ENCODE measurements around the genes TTYH3 and AMZ1.

DNA sequence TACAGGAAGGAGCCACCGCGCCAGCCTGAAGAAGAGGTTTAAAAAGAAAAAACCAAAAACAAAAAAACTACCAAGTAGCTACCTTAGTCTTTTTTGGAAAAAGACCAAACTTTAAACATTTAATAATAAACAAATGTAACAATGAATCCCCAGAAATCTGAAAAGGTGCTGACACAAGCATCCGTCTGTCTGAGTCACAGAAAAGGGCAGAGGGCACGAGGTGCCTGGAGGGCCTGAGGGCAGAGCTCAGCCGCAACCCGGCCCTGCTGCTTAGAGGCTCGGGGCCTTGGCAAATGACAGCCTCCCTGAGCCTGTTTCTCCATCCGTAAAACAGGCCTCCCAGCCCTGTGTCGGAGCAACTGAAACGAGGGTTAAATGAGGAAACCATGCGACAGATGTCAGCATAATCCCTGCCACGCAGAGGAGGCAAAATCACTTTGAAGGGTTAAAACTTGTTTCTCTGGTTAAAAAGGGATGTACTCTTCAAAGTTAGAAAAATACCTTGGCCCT, 24.8 kb downstream of the NUDT1 start:
- CAGE, long polyA plus RNA: no peak
- RRBS: no CpG with 5 or more reads among the region's 12 CpGs

DNA sequence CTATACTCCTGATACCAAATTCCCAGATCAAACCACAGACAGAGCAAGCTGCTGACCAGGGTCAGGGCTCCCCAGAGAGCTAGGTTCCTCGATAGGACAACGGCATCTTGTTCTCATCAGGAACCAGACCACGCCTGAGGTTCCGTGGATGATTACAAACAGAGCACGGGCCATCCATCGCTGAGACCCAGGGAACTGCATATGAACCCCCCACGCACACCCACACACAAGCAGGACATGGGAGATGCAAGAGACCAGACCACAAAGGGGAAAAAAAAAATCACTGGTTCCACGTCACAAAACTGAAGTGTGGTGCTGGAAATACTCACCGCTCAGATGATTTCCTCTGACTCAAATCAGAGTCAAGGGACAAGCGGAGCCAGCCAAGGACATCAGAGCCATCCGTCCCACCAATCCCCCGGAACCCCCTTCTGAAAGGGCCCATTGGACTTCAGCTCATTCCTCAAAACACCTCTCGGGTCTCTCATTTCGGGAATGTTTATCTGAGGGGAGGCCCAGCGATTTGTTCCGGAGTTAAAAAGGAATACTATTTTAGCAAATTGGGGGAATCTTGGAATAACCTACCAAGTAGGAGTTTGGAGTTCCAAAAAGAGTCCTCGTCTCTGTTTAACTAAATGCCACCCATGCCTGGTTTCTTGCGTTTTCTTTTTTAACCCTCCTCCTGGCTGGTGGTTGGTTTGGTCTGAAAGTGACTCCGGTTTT, 15.1 kb downstream of the SNX8 start:
- CAGE, long polyA plus RNA: no peak
- RRBS: 7% methylated on average over 3 of the region's 19 CpGs

GRCh38 chr7:2363455-2363780, 8.8 kb downstream of the EIF3B start:
- CAGE, long polyA plus RNA: no peak
- RRBS: no CpG with 5 or more reads among the region's 6 CpGs

DNA sequence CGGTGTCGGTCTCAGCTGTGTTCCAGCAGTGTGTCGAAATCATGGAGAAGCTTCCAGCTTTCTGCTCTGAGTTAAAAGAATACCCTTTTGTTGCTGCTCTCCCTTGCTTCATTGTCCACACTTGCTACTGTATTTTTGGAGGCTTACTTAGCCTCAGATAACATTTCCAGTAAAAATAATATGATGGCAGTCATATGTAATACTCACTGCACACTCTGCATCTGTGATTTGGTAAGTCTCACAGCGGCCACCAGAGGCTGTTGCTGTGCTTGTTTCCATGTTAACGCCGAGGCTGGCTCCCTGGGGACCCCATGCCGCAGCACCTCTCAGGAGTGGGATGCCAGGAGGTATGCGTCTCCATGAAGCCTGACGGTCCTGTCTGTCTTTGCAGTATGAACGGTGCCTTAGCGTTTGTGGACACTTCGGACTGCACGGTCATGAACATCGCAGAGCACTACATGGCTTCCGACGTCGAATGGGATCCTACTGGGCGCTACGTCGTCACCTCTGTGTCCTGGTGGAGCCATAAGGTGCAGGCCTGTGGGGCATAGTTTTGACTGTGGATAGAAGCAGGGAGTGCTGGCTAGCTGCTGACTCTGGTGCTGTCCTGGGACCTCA, 20.5 kb downstream of the EIF3B start:
- CAGE, long polyA plus RNA: no peak
- RRBS: no CpG with 5 or more reads among the region's 20 CpGs

DNA sequence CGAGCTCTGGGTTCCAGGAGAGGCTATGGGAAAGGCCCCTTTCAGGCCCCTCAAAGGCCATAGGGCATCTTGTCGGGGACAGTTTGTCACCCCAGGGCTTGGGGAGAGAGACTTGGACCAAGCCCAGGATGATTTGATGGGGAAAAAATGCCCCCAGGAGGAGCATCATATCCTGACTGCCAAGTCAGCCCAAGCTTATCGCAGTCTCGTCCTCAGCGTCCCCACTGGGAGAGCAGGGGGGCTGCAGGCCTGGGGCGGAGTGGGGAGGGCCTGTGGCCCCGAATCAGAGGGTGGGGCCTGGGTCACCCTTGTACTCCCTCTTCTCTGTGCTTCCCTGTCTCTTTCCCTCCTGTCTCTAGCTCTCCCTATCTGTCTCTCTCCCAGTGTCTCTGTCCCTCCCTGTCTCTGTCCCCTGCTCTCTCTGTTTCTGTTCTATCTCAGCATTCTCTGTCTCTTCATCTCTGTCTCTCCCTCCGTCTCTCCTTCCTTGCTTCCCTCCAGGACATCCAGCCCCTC, 17.1 kb upstream of the GRIFIN start:
- CAGE, long polyA plus RNA: no peak
- RRBS: no CpG with 5 or more reads among the region's 8 CpGs

DNA sequence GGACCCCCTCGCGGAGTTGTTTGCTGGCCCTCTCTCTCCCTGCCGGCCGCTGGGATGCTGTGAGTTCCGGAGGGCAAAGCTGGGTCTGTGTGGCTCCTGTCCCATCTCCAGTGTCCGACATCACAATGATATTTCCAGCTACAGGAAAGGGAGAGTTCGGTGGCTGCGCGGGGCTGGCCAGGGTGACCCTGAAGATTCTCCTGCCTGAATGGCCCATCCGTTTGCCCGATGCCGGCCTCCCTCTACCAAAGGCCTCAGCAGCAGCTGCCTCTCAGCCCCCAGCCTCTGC, 12.1 kb upstream of the LFNG start:
- CAGE, long polyA plus RNA: no peak
- RRBS: no CpG with 5 or more reads among the region's 12 CpGs

DNA sequence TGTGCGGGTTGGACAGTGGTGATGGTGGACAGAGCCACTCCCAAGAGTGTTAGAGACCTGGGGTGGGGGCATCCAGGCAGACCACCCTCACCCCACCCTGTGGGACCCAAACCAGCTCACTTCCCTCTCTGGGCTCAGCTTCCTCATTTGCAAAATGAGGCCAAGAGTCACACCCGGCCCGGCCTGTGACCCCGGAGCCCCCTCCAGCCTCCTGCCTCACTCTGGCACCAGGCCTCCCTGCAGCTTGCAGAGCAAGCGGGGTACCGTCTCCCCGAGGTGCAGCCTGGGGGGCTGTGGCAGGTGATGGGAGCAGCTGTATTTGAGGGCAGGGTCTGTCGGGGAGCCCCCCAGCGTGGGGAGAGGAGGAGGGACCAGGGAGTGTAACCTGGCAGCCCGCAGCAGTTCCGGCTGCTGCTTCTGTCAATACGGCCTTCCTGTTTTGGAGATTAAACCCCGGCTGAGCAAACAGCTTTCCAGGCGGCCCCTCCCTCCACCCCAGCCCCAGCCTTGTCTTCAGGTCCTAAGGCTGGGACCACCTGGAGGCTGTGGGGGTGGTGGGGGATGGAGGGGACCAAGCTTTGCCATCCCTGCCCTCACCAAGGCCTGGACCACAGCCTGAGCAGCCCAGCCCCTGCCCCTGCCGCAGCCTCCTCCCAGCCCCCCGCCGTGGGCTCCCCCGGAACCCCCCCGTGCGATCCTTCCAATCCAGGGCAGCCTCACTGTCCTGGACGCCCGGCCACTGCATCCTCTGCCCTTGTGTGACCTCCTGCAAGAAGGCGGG, 8.2 kb upstream of the LFNG start:
- CAGE, long polyA plus RNA: no peak
- RRBS: 65% methylated on average over 6 of the region's 23 CpGs

DNA sequence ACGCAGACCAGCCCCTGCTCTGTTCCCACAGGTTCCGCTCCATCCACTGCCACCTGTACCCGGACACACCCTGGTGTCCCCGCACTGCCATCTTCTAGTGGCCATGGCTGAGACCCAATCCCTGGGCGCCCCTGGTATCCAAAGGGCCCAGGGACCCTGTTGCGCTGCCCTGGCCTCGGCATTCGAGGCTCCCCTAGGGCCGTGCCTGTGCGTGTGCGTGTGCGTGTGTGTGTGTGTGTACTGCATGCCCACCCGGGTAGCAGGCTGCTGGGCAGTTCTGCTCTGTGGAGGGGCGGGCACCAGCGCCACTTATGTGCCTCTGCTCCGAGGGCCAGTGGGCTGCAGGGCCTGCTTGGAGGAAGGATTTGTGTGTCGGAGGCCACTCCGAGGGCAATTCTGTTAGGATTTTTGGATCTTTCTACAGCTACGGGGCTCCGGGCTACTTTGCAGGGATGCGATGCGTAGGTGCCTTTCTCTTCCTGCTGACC, 7.6 kb downstream of the LFNG start:
- CAGE, long polyA plus RNA: no peak
- RRBS: no CpG with 5 or more reads among the region's 22 CpGs

DNA sequence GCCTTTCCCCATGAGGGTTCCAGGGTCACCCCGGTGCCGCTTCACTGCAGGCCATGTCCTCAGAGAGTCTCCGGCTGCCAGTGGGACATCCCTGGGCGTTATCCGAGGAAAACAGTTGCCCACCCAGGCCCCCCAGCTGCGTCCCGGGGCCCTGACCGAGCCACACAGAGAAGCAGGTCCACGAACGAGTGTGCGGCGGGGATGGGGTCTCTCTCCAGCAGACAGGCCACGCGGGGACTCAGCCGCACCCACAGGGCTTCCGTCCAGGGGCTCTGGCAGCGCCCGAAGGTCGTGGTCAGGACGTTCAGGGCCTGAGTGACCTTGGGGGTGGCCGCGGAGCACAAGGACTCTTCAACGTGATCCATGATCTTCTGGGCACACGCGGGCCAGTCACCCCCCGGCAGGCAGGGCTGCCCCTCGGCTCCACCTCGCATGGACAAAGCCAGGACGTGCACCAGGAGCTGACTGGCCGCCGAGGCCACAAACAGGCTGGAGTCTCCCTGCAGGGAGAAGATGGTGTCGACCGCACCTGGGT, 11.8 kb downstream of the BRAT1 start:
- CAGE, long polyA plus RNA: no peak
- RRBS: 93% methylated on average over 6 of the region's 33 CpGs

GRCh38 chr7:2598054-2598837, 33.5 kb upstream of the TTYH3 start:
- CAGE, long polyA plus RNA: no peak
- RRBS: 83% methylated on average over 5 of the region's 30 CpGs

GRCh38 chr7:2613187-2614177, 18.3 kb upstream of the TTYH3 start:
- CAGE, long polyA plus RNA: no peak
- RRBS: no CpG with 5 or more reads among the region's 28 CpGs

- CAGE, long polyA plus RNA: no peak
- RRBS: under 1% methylated on average over 33 of the region's 77 CpGs
Measured at GRCh38 chr7:2631748-2632368, at the start of gene TTYH3. Gene TTYH3 (plus strand): TSS chr7:2631986.

DNA sequence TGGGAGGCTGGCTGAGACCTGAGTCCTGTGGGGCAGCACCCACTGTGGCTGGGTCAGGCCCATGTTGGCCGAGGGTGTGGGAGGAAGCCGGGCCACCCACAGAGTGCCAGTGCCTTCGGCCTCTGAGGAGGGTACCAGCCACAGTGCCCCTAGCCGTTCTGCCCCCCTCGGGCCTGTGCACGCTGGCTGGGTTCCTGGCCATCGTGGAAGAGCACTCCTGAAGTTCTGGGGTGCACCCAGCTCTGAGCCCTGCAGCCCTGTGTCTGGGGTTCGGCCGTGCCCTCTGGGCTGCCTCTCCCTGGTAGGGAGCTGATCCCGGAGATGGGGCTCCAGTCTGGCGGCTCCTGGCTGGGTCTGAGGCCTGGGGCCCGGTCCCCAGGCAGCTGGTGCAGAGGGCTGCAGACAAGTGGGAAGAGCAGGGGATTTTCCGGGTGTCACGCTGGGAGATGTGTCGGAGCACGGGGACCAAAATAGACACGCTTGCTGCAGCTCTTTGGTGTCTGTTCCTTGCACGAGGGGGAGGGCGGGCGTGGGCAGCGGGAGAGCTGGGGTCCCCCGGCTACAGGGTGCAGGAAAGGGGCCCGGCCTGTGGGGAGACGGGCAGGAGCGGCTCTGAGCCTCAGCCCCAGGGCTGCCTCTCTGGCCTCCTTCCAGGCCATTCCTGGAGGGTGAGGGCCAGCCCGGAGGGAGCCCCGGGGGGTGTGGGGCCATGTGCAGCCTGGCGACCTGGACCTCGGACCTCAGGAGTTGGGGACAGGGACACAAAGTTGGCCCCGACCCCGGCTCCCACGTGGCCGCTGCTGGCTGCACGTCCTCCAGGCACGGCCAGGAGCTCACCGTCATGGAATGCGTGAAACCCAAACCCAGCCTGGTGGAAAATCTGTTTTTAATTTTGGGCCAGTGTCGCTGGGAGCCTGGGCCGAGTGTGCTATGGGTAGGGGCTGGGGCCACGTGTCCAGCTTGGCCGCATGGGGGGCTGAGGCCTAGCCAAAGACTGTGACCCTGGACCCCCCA, 6.4 kb downstream of the TTYH3 start:
- CAGE, long polyA plus RNA: no peak
- RRBS: 4% methylated on average over 12 of the region's 41 CpGs

DNA sequence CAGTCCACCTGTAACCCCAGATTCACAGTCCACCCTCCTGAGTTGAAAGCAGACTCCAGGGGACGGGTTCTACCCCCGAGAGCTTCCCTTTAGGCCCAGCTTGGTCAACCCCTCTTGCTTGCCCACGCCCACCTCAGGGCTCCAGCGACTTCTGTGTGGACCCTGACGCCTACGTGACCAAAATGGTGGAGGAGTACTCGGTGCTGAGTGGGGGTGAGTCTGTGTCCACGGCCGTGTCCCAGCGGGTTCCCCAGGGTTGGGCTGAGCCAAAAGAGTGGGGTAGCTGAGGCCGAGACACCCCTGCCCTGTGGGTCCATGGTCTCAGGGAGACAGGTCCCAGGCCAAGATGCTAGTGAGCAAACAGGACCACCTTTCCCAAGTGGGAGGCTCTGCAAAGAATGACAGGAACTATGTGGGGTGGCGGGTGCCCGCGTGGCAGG, 18.0 kb downstream of the TTYH3 start:
- CAGE, long polyA plus RNA: no peak
- RRBS: no CpG with 5 or more reads among the region's 14 CpGs

DNA sequence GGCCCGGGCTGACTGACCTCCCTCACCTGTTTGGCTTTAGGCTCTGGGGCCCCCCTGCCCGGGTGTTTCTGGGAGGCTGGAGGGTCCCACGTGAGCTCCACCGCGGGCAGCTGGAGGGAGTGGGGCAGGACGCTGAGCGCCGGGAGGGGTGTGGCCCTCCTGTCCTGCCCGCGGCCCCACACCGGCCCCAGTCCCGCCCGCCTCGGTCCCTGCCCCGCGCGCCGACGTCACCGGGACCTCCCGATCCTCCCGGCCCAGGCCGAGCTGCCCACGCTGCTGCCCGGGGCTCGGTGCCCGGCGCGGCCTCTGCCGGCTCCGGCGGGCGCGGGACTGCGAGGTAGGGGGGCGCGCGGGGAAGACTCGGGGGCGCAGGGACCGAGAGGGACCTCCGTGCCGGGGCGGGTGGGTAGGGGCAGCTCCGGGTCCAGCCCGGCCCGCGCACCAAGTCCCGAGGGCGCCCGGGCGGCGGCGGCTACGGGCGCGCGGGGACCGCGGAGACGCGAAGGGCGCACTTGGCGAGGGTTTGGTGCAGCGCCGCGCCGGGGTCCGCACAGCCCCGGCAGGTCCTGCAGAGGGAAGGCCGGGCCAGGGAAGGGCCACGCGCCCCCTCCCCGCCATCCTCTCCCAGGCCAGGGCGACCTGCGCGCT, at the start of gene AMZ1:
Gene AMZ1 (plus strand): TSS at position 243 of the 648 bp plus-strand sequence.
- CAGE, long polyA plus RNA: no peak
- RRBS: 3% methylated on average over 47 of the region's 77 CpGs

GRCh38 chr7:2734541-2734661, 46.4 kb downstream of the AMZ1 start:
- CAGE, long polyA plus RNA: no peak
- RRBS: no CpG with 5 or more reads among the region's 4 CpGs

- CAGE, long polyA plus RNA: no peak
- RRBS: no CpG with 5 or more reads among the region's 11 CpGs
Measured at GRCh38 chr7:2821870-2822555, 22.1 kb downstream of the GNA12 start.

- CAGE, long polyA plus RNA: no peak
- RRBS: no CpG with 5 or more reads among the region's 13 CpGs
Measured at GRCh38 chr7:2838944-2839476, 5.1 kb downstream of the GNA12 start.

- CAGE, long polyA plus RNA: no peak
- RRBS: no CpG with 5 or more reads among the region's 3 CpGs
Measured at GRCh38 chr7:3159458-3159878, 115.8 kb upstream of the CARD11 start.

- CAGE, long polyA plus RNA: no peak
- RRBS: no CpG with 5 or more reads among the region's 7 CpGs
Measured at GRCh38 chr7:3243015-3243625, 57.9 kb upstream of the SDK1 start.

Data from BJ (cell line).